A172 (cell line): ENCODE measurements around a stretch of chr22.

GRCh38 chr22:35447921-35448503 is 48.1 kb downstream of the MCM5 start:
- RAMPAGE, long total RNA: no peak

DNA sequence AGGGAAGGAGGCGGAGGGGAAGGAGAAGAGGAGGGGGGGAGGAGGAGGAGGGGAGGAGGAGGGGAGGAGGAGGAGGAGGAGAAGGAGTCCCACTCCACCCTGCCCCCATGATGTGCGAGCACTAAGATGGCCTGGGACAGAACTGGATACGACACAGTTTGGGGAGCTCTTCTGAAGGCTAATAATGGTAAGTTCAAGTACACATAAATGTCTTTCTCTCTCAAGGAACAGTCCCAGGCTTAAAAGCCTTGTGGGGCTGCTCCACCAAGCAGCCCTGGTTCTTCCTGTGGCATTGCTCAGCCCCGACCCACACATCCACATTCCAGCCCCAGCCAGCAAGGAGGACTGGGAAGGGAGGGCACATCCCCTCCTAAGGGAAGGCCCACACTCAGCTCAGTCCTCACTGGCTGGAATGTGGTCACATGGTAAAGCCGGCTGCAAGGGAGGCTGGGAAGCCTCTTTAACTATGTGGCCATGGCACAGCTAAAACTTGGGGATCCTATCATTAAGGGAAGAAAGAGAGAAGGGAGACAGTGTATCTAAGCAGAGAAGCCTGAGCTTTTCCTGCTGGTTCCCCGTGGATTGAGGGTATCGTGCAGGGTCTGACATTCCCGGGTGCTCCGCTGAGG is 13.3 kb upstream of the MB start:
- RAMPAGE, long total RNA: no peak

DNA sequence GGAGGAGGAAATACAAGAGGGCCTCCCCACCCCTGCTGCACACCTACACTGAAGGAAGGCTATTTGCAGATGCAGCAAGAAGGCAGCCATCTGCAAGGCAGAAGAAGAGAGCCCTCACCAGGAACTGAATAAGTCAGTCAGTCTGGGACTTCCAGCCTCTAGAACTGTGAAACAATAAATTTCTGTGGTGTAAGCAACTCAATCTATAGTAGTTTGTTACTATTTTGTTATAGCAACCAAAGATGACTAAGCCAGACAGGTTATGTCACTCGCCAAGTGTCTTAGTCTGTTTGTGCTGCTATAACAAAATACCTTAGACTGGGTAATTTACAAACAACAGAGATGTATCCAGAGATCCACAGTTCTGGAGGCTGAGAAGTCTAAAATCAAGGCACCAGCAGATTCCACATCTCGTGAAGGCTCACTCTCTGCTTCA is 12.0 kb downstream of the APOL6 start:
- RAMPAGE, long total RNA: no peak

DNA sequence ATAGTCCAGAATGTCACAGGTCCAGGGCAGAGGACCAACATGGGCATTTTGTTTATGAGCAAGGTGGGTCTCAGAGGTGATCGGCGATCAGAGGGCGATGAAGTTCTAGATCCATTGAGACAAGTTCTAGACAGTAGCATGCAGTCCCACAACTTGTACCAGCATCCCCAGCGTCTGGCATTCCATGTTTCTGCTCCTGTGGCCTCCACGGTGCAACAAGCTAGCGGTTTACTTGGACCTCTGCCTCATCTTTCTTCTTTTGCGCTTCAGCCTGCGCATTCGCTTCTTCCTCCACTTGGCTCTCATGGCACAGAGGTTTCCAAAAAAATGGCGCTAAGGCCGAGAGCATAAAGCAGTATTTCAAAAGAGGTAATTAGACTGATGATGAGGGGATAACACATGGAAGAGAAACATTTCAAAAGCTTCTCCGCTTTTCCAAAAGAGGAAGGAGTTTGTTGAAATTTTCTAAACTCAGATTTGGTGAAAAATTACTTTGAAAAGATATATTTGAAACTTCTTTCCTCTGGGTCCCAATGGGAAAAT is 120.8 kb downstream of the APOL5 start:
- RAMPAGE, long total RNA: no peak

DNA sequence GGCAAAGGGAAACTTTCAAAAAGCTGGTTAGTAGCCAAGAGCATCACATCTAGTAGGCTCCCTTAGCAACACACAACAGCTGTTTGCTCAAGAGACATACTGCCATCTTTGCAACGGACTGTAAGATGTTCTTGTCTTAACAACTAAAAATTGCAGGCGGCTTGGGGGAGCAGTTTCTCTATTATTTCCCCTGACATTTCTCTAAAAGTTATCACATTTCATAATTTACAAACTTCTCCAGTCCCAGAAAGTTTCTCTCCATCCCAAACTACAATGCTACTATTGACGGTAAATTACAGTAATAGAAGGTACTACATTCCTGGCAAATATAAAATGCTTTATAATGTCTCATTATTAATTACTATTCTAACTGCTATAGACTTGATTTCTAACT is 134.8 kb downstream of the RBFOX2 start:
- RAMPAGE, long total RNA: no peak

- RAMPAGE, long total RNA: no peak
These were observed 55.3 kb downstream of the RBFOX2 start for GRCh38 chr22:35973348-35973747.

GRCh38 chr22:36145386-36146390 is 14.9 kb downstream of the APOL3 start:
- RAMPAGE, long total RNA: no peak

GRCh38 chr22:36196863-36197452 is 4.7 kb downstream of the APOL4 start:
- RAMPAGE, long total RNA: no peak

GRCh38 chr22:36288239-36289371 is 35.7 kb downstream of the APOL1 start:
- RAMPAGE, long total RNA: no peak

GRCh38 chr22:36323749-36324468 is 63.9 kb downstream of the MYH9 start:
- RAMPAGE, long total RNA: no peak

GRCh38 chr22:36330324-36331418 is 57.1 kb downstream of the MYH9 start:
- RAMPAGE, long total RNA: no peak

- RAMPAGE, long total RNA: no peak
These were observed 56.3 kb downstream of the MYH9 start for GRCh38 chr22:36331419-36332010.

DNA sequence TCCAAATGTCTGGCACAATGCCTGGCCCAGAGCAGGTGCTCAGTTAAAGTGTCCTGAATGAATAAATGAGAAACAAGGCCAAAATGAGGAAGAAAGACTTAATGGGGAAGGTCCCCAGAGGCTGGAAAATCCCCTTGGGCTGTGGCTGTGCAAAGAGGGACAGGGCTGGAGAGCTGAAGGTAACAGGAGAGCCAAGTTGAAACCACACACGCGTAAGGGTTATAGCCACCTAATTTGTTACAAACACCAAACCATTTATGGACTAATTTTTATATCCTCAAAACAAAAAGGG is 28.6 kb downstream of the MYH9 start:
- RAMPAGE, long total RNA: no peak

DNA sequence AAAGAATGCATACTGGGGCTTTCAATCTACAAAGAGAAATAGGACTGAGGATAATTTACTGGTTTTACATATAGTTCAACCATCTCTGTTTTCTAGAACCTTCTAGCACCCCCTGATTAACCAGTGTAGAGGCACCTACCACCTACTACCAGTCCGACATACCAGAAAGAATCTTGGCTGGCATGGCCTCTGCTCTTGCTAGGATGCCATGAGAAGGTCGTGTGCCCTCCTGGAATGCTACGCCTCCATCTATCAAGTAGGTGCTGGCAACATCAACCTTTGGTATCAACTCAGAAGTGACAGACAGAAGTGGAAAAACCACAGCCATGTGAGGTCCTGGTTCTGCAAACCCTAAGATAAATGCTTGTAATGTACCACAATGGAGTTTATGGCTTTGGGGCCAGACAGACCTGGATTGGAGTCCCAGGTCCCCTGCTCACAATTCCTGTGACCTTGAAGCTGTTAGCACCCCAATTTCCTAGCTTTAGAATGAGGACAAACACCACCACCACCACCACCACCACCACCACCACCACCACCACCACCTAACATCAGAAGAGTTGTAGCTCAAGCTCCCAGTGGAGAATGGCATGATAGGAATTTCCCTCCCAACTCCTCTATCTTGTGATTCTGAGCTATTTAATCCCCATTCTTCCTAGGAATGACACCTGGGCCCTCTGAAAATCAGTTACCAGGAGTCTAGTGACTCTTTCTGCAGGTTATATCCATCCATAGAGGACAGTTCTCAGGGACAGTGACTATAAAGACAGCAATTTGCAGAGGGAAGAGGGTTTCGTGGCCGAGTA is 28.0 kb downstream of the MYH9 start:
- RAMPAGE, long total RNA: no peak

DNA sequence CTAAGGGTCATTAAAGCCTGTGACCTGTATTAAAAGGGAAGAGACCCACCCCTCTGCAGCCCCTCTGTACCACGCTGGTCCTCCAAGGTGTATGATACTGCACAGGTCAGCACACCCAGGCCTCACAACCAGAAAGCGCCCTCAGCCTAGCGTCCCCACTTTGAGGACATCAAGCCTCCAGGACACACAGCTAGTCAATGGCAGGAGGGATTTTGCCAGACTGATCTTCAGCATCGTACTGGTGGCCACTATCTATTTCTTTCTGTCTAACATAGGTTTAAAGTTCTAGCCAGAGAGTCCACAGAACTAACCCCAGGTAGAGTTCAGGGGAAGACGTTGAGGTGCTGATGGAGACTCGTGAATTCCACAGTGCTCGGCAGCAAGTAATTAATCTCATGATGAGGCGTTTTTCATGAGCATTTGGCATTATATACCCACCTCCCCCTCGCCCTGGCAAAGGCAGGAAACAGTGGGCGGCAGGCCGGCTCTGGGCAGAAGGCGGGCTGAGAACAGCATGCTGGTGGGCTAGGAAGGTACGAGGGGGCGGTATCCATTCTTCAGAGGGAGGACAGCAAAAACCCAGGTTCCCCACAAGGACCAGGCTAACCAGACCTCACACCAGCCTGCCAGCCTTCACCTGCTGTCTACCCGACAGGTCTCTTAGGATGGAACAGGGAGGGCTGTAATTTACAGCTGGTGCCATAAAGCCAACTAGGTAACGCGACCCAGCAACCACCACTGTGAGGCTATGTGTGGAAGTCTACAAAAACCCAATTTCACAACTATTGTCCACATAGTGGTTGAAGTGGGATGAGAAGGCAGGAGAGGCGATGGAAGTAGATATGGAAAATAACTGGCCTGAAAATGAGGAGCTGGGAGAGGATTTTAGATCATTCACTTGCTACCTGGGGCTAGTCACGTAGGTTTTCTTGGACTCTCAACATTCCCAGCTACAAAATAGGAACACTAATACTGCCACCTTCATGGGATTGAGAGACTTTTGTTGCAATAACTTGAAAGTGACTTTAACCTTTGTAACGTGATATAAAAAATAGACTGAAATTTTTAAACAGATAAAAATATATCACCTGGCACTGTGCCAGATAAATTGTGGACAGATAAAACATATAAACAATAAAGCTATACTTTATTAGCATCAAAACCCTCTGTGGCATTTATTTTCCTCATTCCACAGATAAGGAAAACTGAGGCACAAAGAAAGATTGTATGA is 18.4 kb downstream of the MYH9 start:
- RAMPAGE, long total RNA: no peak

DNA sequence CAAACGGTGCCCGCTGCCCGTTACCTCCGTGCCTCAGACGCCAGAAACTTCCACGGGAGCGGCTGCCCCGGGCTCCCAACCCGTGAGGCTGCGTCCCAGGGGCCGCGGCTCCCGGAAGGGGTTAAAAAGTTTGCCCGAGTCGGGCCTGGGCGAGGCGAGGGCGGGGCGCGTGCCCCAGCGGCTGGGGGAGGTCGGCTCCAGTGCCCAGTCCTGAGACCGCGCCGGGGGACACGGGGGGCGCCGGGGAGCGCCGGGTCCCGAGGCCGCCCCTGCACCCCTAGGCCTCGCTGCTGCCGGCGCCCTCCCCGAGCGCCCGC is 507 bp downstream of the MYH9 start:
- RAMPAGE, long total RNA: no peak

- RAMPAGE, long total RNA: no peak
These were observed 7.2 kb upstream of the MYH9 start for GRCh38 chr22:36394933-36395498.

- RAMPAGE, long total RNA: no peak
These were observed 36.1 kb downstream of the TXN2 start for GRCh38 chr22:36445232-36445825.

- RAMPAGE, long total RNA: no peak
These were observed 9.4 kb downstream of the TXN2 start for GRCh38 chr22:36471949-36472591.

DNA sequence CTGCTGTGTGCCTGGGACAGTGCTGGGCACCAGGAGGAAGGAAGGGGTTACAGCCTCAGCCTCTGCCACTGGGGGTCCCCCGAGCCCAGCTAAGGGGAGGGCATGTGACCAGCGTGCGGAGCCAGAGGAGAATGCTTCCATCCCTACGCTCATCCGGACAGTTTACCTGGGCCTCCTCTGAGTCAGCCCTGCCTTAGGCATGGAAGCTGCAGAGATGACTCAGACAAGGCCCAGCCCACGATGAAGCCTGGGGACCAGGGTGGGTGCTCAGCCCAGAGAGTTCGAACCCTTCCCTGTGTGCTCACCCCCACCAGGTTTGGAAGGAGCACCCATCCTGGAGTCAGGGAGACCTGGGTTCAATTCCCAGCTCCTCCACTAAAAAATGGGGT is 11.0 kb downstream of the NCF4 start:
- RAMPAGE, long total RNA: no peak